Metastatic Pancreatic Carcinoma in the Ovary (tissue), 1 donor: ENCODE measurements around the gene ANKFN1.

DNA sequence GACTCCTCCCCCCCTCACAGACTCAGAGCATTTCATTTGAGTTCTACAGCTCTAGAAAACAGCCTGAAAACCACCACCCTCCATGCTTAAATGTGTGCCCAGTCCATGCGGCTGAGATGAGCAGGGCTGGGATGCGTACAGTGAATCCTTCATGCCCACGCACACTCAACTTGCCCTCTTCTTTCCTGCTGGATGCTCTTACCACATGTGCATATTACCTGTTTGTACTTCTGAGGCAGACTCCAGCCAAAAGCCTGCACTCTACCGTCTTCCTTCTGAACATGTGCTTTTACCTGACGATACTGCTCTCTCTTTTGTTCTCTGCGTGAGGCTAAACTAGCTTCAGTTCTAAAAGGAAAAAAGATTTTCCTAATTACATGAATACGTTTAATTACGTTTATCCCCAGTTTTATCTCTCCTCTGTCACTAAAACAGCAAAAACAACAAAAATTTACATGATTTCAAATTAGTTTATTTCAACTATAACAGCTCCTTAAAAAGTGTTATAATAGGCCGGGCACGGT, 124.3 kb downstream of the SPAG9 start:
- PRO-cap, result no peak

- PRO-cap, result no peak
Measured at GRCh38 chr17:51258624-51259071, 1.2 kb downstream of the MBTD1 start.

- PRO-cap, result no peak
Measured at GRCh38 chr17:52824437-52825006, 666.0 kb upstream of the CA10 start.

DNA sequence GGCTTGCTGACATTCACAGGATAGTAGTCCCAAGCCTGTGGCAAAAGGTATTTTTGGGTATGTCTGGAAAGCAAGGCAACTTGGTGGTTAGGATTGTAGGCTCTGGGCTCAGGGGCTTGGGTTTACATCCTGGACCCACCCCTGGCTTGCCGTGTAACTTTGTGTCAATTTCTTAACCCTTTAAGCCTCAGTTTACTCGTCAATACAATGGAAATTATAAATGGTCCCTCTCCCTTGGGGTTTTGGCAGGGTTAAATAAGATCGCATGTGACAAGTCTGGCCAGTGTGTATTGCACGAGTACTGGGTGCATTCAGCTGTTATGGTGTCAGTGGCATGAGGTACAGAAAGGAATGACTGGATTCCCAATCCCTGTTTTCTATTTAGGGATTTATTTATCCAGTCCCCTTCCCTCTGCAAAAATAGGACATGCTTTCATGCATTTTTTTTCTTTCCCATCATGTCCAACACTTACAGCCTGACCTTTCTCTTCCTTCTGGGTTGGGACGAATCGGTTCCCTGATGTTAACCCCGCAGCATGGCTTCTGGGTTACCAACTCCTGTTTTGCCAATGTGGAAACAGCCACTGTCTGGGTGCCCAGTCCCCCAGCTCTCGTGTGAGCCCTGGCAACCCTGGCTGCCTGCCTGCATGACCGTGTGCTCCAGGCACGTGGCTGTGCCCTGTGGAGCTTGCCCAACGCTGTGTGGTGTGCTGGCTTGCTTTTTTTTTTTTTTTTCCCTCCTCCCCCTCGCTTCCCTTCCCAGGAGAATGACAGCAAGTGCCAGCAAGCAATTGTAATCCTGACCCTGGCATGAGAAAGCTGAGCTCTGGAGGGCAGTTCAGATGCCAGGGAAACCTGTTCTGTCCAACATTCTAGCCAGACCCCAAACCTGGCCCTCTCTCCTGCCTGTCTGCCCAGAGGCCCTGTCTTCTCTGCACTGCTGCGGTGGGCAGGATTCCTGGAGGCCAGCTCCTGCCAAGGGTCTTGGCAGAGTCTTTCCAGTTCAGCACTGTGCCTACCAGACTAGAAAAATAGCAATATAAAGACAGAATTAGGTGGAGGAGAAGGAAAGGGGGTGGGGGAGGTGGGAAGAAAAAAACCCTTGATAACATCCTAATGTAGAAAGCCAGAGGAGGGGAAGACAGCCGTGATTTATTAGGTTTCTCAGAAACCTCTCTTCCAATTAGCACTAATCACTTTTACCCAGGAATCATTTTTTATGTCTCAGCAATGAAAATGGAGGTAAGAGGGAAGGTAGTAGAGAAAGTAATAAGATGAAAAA, 8.7 kb downstream of the HLF start:
- PRO-cap, result no peak

DNA sequence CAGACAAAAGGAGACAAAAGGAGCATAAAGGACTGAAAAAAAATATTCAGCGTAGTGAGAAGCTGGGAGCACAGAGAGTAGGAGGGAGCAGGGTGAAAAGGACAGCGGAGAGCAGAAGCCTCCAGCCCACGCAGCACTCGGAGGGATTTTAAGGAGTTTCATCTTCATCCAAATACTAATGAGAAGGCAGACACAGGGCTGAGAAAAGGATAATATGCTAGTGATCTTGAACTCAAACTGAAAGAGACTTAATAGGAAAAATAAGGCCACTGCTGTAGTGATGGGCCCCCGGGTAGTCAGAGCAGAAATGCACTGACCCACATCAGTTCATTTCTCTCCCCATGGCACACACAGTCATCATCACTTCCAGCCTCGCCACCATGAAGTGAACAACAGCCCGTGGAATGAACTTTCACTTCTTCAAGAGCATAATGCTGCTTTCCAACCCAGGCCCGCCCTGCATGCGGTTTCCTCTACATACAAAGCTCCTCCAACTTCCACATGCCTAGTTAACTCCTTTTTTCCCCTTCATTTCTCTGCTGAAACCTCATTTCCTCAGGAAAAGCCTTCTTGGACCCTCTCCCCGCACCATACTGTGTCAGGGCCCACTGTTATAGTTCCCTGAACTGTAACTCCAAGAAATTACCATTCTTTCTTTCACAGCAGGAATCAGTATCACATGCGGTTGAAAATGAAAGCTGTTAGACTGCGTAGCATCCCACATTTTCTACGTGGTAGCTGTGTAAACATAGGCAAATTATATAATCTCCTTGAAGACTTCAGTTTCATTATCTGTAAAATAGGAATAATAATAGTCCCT, 145.6 kb downstream of the TMEM100 start:
- PRO-cap, result no peak

- PRO-cap, result no peak
Measured at GRCh38 chr17:55763716-55764253, 12.9 kb downstream of the PCTP start.

- PRO-cap, result no peak
Measured at GRCh38 chr17:56153115-56153654, at the start of gene ANKFN1. Gene ANKFN1, plus strand, starts transcription at chr17:56153475.

DNA sequence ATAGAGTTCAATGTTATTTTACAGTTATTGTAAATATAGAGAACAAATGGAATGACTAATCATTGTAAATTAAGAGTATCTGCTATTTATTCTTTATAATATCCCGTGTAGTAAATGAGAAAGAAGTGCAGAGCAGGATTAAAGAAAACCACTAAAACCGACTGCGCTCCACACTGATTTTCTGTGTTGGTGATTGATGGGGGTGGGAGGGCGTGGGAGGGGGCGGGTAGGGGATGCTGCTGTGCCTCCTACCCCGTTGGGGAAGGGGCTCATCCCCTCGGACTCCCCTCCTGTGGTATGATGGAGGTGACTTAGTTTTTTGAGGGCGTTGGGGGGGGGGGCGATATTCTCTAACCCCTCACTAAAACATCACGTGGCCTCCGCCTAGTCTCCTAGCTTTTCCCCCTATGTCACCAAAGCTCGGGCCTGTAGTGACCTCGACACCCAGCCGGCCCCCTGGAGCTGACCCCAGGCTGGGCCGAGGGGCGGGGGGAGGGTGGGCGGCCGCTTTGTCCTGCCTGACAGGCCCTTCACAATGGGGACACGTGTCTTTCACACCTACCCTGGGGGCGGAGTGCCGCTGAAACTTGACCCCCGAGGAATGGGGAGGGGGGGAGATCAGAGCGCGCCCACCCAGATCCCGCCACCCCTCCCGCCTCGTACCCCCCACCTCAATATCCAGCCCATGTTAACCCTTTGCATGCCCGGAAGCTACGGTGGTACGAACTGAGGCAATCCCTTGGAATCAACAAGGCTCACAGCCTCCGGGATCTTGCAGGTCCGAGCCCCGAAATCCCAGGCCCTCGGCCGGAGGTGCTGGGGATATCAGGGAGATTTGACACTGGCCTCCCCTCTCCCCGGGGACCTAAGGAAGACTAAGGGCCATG, 2.2 kb downstream of the NOG start:
- PRO-cap, result no peak

GRCh38 chr17:56834308-56835296, 651 bp downstream of the DGKE start:
- PRO-cap, result unidirectional peak, plus-strand start at chr17:56834492; unidirectional peak, plus-strand start at chr17:56834789

DNA sequence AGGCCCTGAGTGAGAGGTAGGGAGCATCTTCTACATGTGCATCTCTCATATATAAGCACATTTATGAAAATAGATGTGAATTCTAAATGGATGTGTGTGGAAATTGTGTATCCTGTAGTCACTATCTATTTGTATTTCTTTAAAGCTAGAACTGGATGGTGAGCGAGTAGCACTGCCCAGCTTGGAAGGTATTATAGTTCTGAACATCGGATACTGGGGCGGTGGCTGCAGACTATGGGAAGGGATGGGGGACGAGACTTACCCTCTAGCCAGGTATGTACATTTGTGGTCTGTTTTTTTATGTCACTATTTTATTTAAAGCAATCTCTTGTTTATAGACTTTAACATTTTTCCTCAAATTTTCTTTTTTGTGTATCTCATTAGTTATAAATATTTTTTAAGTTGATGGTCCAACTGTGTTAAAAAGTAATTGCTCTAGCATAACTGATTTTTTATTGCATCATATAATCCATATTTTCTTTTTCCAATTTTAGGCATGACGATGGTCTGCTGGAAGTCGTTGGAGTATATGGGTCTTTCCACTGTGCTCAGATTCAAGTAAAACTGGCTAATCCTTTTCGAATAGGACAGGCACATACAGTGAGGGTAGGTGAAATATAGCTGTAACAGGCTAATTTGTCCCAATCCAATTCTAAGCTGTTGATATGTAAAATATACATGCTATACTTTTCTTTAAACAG, 27.8 kb downstream of the DGKE start:
- PRO-cap, result no peak

DNA sequence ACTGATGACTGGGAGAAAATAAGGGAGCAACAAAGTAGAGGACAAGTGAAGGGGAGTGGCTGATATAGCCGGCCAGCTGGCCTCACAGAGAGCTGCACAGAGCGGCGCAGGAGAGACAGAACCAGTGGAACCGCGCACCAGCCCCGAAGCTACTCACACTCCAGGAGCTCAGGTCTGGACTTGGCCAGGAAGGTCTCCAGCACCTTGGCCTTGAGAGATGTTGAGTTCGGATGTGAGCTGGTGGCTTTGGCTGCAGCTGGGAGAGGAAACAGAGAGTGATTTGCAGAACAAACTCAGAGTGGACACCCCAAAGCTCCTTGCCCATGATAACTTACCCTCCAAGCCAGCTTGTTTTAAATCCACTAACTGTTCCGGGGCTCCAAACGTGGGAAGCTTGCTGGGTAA, 18.7 kb downstream of the TRIM25 start:
- PRO-cap, result no peak

GRCh38 chr17:56908171-56908893, 5.5 kb downstream of the TRIM25 start:
- PRO-cap, result no peak

- PRO-cap, result no peak
Measured at GRCh38 chr17:56978554-56979082, 687 bp downstream of the SCPEP1 start.

GRCh38 chr17:57309053-57309793, 52.9 kb downstream of the MSI2 start:
- PRO-cap, result no peak

DNA sequence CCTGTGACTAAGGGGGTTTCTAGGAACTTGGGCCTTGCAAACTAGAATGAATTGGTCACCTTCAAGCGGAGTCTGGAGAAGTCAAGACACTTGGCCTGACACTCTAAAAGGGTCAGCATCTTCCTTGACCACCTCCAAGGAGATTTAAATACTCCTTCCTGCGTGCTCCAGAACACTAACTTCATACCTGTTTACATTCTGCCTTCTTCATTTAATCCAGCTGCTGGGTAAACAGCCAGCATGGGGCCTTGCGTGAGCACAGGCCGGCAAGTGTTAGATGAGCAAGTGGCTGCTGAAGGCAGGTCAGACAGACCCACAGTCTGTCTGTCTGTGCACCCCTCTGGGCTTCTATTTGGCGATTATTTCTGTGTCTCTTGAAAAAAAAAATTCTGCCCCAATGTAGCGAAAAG, 153.8 kb downstream of the MSI2 start:
- PRO-cap, result no peak

- PRO-cap, result no peak
Measured at GRCh38 chr17:57454843-57455995, 198.9 kb downstream of the MSI2 start.

DNA sequence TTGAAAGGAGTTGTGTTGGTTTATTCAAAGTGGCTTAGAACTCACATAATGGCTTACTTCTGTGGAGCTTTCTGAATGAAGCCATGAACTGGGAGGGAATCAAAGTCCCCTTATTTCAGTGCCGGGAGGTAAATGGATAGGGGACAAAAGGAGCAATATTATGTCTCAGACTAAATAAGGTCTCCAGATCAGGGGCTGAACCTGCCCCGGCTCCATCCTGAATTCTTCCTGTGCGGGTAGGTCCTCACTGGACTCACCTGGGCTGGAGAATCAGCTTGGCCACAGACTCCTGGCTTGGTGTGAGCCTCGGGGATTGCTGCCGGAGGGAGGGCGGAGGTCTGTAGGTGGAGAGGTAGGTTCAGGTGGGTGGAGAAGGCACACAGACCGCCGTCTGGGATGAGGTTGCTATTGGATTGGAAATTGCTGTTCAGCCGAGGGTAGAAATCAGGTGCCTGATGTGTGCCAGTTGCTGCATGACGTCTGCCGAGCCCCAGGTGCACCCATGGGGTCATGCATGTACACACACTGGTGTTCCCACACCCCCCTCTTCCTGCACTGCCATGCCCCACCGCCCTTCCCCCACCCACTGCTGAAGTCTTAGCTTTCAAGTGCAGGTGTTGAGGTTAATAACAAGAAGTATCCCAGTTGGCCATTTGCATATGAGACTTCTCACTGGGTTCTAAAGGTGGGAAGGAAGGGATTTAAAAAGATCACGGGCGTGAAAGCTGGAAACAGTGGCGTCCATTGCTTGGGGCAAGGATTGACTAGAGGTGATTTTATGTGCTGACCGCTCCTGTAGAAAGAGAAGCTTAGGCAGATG, 193.8 kb downstream of the CCDC182 start:
- PRO-cap, result no peak

- PRO-cap, result no peak
Measured at GRCh38 chr17:57551896-57552955, 192.9 kb downstream of the CCDC182 start.

GRCh38 chr17:57553414-57553887, 191.6 kb downstream of the CCDC182 start:
- PRO-cap, result no peak

- PRO-cap, result no peak
Measured at GRCh38 chr17:57603967-57604430, 141.1 kb downstream of the CCDC182 start.